ENCODE measurements around a stretch of chr2.

- RRBS, 2 experiments: no CpG with 5 or more reads among the region's 7 CpGs
CAGE:
- cytosol, long polyA minus RNA: no peak
- cytosol, long polyA plus RNA: no peak
- long polyA plus RNA: no peak
- nucleus, long polyA minus RNA: no peak
- nucleus, long polyA plus RNA: no peak
These were observed 130.1 kb downstream of the CNTNAP5 start for GRCh38 chr2:124155173-124155673.

GRCh38 chr2:125643447-125644032 is 1012.4 kb upstream of the GYPC start:
- RRBS, 2 experiments: no CpG with 5 or more reads among the region's 10 CpGs
CAGE:
- cytosol, long polyA minus RNA: no peak
- cytosol, long polyA plus RNA: no peak
- long polyA plus RNA: no peak
- nucleus, long polyA minus RNA: no peak
- nucleus, long polyA plus RNA: no peak

GRCh38 chr2:126664242-126664790 is 8.4 kb downstream of the GYPC start:
- RRBS, 2 experiments: no CpG with 5 or more reads among the region's 3 CpGs
CAGE:
- cytosol, long polyA minus RNA: no peak
- cytosol, long polyA plus RNA: no peak
- long polyA plus RNA: no peak
- nucleus, long polyA minus RNA: no peak
- nucleus, long polyA plus RNA: no peak

- RRBS, 2 experiments: no CpG with 5 or more reads among the region's 26 CpGs
CAGE:
- cytosol, long polyA minus RNA: no peak
- cytosol, long polyA plus RNA: no peak
- long polyA plus RNA: no peak
- nucleus, long polyA minus RNA: no peak
- nucleus, long polyA plus RNA: no peak
These were observed 50.6 kb downstream of the BIN1 start for GRCh38 chr2:127056156-127056976.

DNA sequence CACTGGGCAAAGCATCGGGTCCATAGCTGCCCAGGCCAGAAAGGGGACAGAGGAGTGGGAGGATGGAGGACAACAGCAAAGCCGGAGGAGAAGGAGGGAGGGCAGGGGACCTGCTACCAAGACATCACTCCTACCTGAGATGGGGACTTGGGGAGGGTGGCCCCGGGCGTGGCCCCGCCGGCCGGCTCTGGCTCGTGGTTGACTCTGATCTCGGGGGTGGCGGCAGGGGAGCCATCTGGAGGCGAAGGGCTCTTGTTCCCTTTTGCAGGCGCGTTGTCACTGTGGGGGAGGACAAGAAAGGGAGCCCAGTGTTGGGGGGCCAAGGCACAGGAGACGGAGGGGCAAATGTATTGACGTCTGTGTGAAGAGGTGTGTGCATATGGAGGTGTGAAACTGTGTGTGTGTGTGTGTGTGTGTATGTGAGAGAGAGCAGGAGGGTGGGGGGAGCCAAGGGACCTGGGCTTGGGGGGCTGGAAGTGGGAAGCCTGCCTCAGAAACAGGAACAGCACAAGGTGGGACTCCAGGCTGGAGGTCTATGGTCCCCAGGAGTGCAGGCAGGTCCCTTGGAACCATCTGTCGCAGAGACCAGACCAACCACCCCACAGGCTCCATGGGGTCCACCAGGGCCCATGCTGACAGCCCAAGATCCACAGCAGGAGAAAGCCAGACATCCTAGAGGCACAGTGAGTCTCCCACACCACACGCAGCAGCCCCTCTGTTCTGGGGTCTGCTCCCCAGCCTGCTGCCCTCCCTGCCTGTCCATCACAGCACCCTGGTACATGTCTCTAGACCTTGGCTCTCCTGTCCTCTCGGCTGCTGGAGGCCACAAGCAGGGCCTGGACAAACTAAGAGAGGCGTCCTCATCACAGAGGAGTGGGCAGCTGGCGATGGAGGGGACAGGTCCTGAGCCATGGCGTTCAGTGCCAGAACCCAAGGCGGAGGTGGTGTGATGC is 47.8 kb downstream of the BIN1 start:
- RRBS, 2 experiments: 68 to 82% methylated on average over 2 of the region's 22 CpGs
CAGE:
- cytosol, long polyA minus RNA: no peak
- cytosol, long polyA plus RNA: no peak
- long polyA plus RNA: no peak
- nucleus, long polyA minus RNA: no peak
- nucleus, long polyA plus RNA: no peak

DNA sequence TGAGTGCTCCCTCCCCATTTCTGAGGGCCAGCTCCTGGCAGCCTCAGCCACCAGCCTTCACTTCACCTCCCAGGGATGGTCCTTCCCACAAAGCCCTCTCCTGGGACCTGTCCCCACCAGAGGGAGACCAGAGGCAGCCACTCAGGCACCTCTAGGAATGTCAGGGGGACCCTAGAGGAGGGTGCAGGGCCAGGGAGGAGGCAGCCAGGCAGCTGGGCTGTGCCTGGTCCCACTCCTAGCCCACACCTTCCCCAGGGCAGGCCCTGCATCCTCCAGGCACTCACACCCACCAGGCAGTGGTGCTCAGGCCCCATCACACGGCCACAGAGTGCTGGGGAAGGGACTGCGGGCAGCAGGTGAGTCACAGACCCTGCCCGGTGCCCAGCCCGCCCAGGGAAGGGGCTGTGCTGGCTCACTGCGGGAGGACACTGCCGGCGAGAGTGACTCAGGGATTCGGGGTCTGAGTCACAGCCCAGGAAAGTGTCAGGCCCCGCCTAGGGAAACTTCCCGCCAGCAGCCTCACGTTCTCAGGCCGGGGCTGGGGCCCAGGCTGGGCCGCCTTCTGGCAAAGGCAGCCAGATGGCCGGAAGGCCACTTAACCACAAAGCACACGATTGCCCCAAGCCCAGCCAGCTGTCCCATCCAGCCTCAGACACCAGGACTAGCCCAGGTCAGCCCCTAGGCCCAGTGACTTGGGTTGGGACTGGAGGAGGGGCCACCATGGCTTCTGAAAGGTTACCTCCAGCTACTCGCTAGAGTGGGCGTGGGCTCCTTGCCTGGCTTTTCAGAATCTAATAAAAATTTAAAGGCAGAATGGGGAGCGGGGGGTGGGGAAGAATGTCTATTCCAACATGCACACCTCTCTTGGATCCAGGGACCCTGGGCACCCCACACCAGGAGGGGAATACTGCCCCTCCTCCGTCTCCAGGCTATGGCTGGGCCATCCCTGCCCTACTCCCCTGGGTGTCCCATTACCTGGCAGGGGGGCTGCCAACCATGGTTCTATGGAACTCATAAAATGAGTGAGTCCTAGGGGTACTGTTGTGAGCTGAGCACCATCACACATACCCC is 42.1 kb downstream of the BIN1 start:
- RRBS, 2 experiments: 2% methylated on average over 11 of the region's 19 CpGs
CAGE:
- cytosol, long polyA minus RNA: no peak
- cytosol, long polyA plus RNA: no peak
- long polyA plus RNA: no peak
- nucleus, long polyA minus RNA: no peak
- nucleus, long polyA plus RNA: no peak

GRCh38 chr2:127067492-127068837 is 39.0 kb downstream of the BIN1 start:
- RRBS, 2 experiments: 83 to 85% methylated on average over 9 of the region's 42 CpGs
CAGE:
- cytosol, long polyA minus RNA: no peak
- cytosol, long polyA plus RNA: no peak
- long polyA plus RNA: no peak
- nucleus, long polyA minus RNA: no peak
- nucleus, long polyA plus RNA: no peak

DNA sequence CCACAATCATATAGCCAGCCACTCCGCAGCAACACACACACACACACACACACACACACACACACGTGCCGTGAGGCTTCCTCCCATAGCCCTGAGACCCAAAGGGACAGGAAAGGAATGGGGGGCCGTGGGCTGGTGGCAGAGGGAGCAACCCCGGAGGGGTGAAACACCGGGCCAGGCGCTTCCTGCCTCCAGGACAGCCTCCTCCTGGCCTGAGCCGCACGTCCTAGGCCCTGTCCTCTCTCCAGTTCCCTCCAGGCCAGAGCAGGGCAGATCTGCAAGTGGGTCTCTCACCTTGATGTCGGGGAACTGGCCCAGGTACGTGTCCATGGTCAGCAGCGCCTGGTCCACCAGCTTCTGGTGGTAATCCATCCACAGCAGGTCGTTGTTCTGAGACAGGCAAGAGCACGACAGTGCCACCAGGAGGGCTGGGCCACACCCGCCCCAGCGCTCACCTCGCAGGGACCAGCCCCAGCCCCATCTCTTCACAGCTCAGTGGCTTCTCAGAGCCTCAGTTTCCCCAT is 37.2 kb downstream of the BIN1 start:
- RRBS, 2 experiments: no CpG with 5 or more reads among the region's 17 CpGs
CAGE:
- cytosol, long polyA minus RNA: no peak
- cytosol, long polyA plus RNA: no peak
- long polyA plus RNA: no peak
- nucleus, long polyA minus RNA: no peak
- nucleus, long polyA plus RNA: no peak

- RRBS, 2 experiments: no CpG with 5 or more reads among the region's 29 CpGs
CAGE:
- cytosol, long polyA minus RNA: no peak
- cytosol, long polyA plus RNA: no peak
- long polyA plus RNA: no peak
- nucleus, long polyA minus RNA: no peak
- nucleus, long polyA plus RNA: no peak
These were observed 19.7 kb downstream of the BIN1 start for GRCh38 chr2:127086862-127087969.

GRCh38 chr2:127128531-127128932 is 21.6 kb upstream of the BIN1 start:
- RRBS, 2 experiments: no CpG with 5 or more reads among the region's 8 CpGs
CAGE:
- cytosol, long polyA minus RNA: no peak
- cytosol, long polyA plus RNA: no peak
- long polyA plus RNA: no peak
- nucleus, long polyA minus RNA: no peak
- nucleus, long polyA plus RNA: no peak

DNA sequence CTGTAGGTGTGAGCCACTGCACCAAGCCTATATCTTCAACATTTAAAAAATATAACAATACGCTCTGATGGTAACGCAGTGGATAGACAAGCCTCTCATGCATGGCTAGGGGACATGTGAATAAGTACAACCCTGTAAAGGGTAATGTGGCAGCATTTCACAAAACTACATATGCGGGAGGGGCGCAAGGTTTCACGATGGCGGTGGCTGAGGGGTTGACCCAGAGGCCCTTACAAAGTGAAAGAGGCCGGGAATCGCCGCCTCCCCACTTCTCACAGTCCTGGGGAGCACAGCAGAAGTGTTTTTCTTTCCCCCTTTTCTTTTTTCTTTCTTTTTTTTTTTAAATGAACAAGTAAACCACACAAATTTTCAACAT is 26.8 kb upstream of the CYP27C1 start:
- RRBS, 2 experiments: no CpG with 5 or more reads among the region's 9 CpGs
CAGE:
- cytosol, long polyA minus RNA: no peak
- cytosol, long polyA plus RNA: no peak
- long polyA plus RNA: no peak
- nucleus, long polyA minus RNA: no peak
- nucleus, long polyA plus RNA: no peak

DNA sequence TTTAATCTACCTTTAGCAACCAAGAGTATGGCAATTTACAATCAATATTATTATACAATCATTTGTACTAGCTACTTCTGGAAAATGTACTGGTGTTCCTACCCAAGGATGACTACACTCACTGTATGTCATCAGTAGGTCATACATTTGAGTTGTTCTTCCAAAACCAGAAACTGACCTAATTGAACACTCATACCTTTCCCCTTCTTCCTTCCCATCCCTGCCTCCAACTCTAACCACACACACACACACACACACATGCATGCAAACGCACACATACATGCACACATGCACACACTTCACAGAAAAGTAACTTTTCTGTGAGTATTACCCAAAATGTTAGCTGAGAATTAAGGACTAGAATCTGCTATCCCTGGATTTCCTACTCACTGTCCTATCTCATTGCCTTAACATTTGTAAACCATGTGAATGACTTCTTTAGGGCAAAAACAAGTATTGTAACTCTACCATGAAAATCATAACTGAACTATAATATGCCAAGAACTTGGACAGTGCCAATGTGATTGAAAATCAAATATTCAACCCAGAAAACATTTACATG is 8.3 kb upstream of the ERCC3 start:
- RRBS, 2 experiments: no CpG with 5 or more reads among the region's 1 CpG
CAGE:
- cytosol, long polyA minus RNA: no peak
- cytosol, long polyA plus RNA: no peak
- long polyA plus RNA: no peak
- nucleus, long polyA minus RNA: no peak
- nucleus, long polyA plus RNA: no peak

GRCh38 chr2:127410810-127411234 is 7.4 kb upstream of the PROC start:
- RRBS, 2 experiments: no CpG with 5 or more reads among the region's 3 CpGs
CAGE:
- cytosol, long polyA minus RNA: no peak
- cytosol, long polyA plus RNA: no peak
- long polyA plus RNA: no peak
- nucleus, long polyA minus RNA: no peak
- nucleus, long polyA plus RNA: no peak

GRCh38 chr2:127416488-127416964 is 1.7 kb upstream of the PROC start:
- RRBS, 2 experiments: no CpG with 5 or more reads among the region's 6 CpGs
CAGE:
- cytosol, long polyA minus RNA: no peak
- cytosol, long polyA plus RNA: no peak
- long polyA plus RNA: no peak
- nucleus, long polyA minus RNA: no peak
- nucleus, long polyA plus RNA: no peak

DNA sequence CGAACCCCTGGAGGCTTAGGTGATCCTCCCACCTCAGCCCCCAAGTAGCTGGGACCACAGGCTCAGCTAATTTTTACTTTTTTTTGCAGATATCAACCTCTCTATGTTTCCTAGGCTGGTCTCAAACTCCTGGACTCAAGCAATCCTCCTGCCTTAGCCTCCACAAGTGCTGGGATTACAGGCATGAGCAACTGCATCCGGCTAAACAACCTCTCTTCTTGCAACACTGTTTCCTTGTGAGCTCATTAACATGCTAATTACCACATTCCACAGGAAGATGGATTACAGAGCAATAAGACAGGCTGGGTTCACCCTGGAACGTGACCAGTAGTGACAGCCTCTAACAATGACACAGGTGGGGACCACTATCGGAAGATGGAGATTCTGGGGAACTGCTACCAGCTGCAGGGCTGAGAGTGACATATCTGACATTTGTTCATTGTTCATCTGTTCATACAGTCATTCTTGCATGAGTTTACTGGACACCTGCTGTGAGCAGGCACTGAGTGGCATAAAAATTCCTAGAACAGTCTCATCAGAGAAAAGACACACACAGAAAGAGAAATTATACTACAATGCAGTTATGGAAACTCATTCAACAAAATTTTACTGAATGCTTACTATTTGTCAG is 37.4 kb downstream of the PROC start:
- RRBS, 2 experiments: no CpG with 5 or more reads among the region's 4 CpGs
CAGE:
- cytosol, long polyA minus RNA: no peak
- cytosol, long polyA plus RNA: no peak
- long polyA plus RNA: no peak
- nucleus, long polyA minus RNA: no peak
- nucleus, long polyA plus RNA: no peak

- RRBS, 2 experiments: no CpG with 5 or more reads among the region's 12 CpGs
CAGE:
- cytosol, long polyA minus RNA: no peak
- cytosol, long polyA plus RNA: no peak
- long polyA plus RNA: no peak
- nucleus, long polyA minus RNA: no peak
- nucleus, long polyA plus RNA: no peak
These were observed 28.3 kb downstream of the MYO7B start for GRCh38 chr2:127563618-127564351.

DNA sequence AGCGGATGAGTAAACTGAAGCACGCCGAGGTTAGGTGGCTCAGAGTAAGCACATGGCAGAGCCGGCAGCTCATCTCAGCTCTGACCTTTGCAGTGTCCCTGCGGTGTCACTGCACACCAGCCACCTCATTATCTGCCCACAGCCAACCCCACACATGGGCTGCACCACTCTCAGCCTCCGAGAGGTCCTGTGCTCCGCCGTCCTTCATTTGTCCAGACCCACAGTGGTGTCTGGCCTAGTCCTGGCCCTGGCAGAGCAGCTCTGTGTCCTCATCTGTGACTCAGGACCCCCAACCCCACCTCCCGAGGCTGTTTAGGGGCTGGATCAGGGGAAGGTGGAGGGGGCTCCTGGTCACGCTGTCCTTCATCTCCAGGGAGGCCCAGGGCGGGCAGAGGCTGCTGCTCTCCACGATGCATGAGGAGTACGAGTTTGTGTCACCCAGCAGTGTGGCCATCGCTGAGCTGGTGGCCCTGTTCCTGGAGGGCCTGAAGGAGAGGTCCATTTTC is 17.9 kb upstream of the GPR17 start:
- RRBS, 2 experiments: no CpG with 5 or more reads among the region's 14 CpGs
CAGE:
- cytosol, long polyA minus RNA: no peak
- cytosol, long polyA plus RNA: no peak
- long polyA plus RNA: no peak
- nucleus, long polyA minus RNA: no peak
- nucleus, long polyA plus RNA: no peak

GRCh38 chr2:127665429-127665790 is 9.9 kb downstream of the LIMS2 start:
- RRBS, 2 experiments: no CpG with 5 or more reads among the region's 5 CpGs
CAGE:
- cytosol, long polyA minus RNA: no peak
- cytosol, long polyA plus RNA: no peak
- long polyA plus RNA: no peak
- nucleus, long polyA minus RNA: no peak
- nucleus, long polyA plus RNA: no peak

DNA sequence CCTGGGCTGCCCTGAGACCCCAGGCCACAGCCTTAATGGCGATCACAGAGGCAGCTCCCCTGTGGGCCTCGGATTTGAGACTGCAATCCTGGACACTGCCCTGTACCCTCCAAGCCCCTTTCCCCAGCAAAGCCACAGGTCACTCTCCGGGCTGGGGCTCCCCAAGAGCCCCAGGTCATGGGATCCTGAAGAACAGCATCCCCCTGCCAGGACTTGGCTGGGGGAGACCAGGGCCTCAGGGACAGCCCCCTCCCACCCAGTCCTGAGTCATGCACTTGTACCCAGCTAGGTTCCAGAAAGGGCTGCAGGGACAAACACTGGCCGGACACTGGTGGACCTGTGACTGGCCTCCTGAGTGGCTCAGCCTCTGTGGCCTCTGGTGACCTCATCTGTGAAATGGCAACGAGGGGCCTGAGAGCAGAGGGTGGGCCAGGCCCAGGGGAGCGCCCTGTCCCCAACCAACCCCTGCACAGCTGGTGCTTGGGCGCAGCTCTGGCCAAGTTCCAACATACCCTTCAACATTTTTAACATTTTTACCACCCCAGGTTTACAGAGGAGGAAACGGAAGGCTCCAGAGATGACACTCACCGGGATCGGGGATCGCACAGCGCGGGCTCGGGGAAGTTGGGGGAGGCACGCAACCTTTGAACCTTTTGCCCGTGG is 1.2 kb downstream of the LIMS2 start:
- RRBS, 2 experiments: no CpG with 5 or more reads among the region's 16 CpGs
CAGE:
- cytosol, long polyA minus RNA: no peak
- cytosol, long polyA plus RNA: no peak
- long polyA plus RNA: no peak
- nucleus, long polyA minus RNA: no peak
- nucleus, long polyA plus RNA: no peak

DNA sequence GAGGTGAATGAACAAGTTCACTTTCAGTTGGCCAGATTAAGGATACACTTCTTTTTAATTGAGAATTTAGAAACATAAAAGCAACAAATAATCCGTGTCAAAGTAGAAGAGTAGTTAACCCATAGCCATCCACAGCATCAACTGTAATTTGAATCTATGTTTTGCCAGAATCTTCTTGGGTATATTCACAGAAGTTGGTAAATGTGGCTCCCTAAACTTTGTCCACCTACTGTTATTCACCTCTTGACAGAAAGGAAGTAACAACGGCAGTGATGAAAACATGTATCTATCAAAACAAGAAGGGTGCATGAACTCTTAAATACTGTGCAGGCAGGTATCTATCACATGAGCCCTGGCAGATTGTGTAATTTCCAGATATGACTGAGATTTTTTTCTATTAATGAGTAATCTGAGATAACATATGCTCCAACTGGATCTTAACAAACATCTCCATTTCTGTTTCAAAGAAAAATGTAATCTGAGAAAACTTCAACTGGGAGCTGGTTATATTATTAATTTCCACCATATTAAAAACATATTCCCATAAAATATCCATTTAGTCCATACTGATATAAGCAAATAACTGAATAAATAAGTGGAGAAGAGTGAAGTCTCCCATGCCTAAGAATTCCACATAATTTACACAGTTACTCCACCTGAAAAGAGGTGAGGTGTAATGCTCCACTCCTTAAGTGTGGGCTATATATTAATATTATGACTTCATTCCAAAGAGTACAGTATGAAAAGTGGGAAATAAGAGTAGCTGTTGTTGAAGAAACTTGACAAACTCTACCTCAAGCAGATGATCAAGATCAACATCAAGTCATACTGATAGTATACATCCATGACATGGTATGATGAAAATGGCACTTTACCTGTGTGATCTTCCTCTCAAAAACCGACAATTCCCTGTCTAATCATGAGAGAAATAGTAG is 36.7 kb downstream of the SFT2D3 start:
- RRBS, 2 experiments: no CpG with 5 or more reads among the region's 3 CpGs
CAGE:
- cytosol, long polyA minus RNA: start-site peak on the minus strand centred at position 3 of the sequence, 115 bp wide, 5 reads; start-site peak on the minus strand centred at position 583 of the sequence, 77 bp wide, 12 reads; start-site peak on the minus strand centred at position 707 of the sequence, 69 bp wide, 10 reads
- cytosol, long polyA plus RNA: no peak
- long polyA plus RNA: no peak
- nucleus, long polyA minus RNA: no peak
- nucleus, long polyA plus RNA: no peak

Measured in HepG2 (cell line).